ENCODE results near the gene SCRN2.

GRCh38 chr17:46756435-46757287 lies 61.8 kb downstream of the WNT3 start:
- RRBS = no CpG with 5 or more reads among the region's 3 CpGs

DNA sequence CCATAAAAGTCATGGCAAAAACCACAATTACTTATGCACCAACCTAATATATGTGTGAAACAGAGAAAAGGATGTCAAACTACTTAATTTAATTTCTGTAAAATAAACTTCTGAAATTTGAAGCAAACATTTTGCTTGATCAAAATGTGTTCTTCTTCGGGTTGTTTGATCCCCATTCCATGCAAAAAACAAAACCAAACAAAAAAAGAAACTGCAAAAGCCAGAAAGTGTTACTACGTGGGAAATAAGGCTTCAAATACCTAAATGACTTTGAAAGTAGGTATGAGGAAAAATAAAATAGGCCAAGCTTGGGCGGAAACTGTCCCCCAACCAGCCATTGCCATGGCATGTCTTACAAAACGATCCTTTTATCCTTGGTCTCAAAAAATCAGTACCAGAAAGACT lies 70.6 kb downstream of the CDC27 start:
- RRBS = no CpG with 5 or more reads among the region's 4 CpGs

GRCh38 chr17:47204002-47204546 lies 5.1 kb upstream of the MYL4 start:
- RRBS = no CpG with 5 or more reads among the region's 5 CpGs

DNA sequence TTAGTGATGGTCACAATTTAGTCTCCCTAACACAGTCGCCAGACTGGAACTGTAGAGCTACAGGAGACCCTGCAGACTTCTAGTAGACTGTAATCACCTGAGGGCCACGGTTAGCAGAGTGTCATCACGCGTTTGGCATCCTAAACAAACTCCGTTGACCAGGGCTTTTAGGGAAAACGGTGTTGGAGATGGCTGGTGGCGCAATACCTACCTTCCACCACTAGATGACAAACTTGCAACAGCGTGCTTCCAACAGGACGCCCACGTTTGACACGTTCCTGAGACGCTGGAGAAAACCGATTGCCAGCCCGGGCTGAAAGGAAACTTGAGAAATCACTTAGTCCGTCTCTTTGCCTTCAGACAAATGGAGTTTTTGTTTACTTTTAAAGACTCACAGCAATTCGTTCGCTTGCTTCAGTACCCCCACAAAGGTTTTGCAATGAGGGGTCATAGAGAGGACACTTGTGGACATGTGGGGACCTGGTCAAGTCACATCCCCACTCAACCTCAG lies 20.6 kb downstream of the MYL4 start:
- RRBS = no CpG with 5 or more reads among the region's 17 CpGs

GRCh38 chr17:47305682-47305955 lies 18.1 kb upstream of the EFCAB13 start:
- RRBS = no CpG with 5 or more reads among the region's 2 CpGs

- RRBS = no CpG with 5 or more reads among the region's 2 CpGs
Measured at GRCh38 chr17:47312206-47312763, 11.5 kb upstream of the EFCAB13 start.

- RRBS = no CpG with 5 or more reads among the region's 16 CpGs
Measured at GRCh38 chr17:47438119-47439413, 92.3 kb upstream of the NPEPPS start.

GRCh38 chr17:47491514-47492095 lies 39.3 kb upstream of the NPEPPS start:
- RRBS = no CpG with 5 or more reads among the region's 23 CpGs

- RRBS = no CpG with 5 or more reads among the region's 1 CpG
Measured at GRCh38 chr17:47658260-47658792, 8.6 kb downstream of the KPNB1 start.

GRCh38 chr17:47676833-47677421 lies 17.0 kb upstream of the TBKBP1 start:
- RRBS = no CpG with 5 or more reads among the region's 16 CpGs

DNA sequence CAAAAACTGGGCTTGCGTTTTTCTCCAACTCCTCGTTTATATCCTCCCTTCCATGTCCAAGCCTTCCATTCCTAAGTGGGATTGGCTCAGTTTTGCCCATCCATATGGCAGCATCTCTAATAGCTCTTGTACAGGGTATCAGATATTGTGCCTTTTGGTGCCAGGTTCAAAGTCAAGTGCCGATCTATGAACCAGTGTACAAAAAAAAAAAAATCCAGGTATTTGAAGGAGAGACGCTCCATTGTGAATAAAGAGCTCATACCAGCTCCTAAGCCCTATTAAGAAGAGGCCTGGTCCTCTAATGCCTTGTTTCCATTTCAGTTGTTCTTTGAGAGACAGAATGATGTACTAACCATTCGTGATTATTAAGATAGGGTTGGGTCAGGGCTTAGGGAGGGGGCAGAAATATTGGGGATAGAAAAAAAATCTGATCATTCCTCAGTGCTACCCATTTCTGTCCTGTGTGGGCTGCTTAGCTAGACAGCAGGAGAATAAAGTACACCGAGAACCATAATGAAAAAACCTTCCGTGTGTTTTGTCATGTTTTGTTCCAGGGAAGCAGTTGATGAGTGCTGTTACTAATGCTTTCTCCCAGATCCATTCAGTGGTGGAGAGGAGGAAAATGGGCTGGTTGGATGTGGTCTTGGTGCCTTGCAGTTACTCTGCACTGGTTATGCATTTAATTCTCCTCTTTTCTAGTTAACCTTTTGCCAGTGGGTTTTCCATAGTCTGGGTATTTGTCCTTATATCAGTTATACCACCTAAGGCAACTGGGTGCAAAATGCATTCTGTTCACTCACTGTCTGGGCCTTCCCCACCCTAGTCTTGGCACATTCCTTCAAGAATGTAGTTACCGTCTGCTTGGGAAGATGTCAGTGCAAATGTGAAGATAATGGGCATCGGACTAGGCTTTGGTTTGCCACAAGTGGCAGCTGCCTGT lies 9.5 kb upstream of the TBKBP1 start:
- RRBS = no CpG with 5 or more reads among the region's 9 CpGs

- RRBS = 3% methylated on average over 18 of the region's 63 CpGs
Measured at GRCh38 chr17:47840505-47841623, at the start of gene SCRN2. Gene SCRN2, minus strand, starts transcription at chr17:47841273.

DNA sequence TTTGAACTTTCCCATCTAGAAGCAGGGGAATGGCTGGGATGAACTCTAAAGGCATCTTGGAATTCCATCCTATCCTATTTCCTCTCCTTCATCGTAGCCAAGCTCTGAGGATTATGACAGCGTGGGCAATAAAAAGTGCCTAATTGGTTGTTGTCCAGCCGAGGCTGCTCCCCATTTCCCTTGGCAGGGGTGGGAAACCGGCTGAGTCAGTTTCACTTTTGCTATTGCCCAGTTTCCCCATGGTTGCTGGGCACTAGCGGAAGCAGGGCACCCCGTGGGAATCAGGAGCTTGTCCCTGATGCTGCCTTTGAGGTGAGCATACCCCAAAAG lies 13.8 kb upstream of the SP2 start:
- RRBS = no CpG with 5 or more reads among the region's 6 CpGs

GRCh38 chr17:47894962-47895957 lies 776 bp upstream of the SP2 start:
- RRBS = 0% methylated on average over 3 of the region's 33 CpGs

GRCh38 chr17:47948486-47949066 lies 7.2 kb downstream of the PNPO start:
- RRBS = no CpG with 5 or more reads among the region's 4 CpGs

DNA sequence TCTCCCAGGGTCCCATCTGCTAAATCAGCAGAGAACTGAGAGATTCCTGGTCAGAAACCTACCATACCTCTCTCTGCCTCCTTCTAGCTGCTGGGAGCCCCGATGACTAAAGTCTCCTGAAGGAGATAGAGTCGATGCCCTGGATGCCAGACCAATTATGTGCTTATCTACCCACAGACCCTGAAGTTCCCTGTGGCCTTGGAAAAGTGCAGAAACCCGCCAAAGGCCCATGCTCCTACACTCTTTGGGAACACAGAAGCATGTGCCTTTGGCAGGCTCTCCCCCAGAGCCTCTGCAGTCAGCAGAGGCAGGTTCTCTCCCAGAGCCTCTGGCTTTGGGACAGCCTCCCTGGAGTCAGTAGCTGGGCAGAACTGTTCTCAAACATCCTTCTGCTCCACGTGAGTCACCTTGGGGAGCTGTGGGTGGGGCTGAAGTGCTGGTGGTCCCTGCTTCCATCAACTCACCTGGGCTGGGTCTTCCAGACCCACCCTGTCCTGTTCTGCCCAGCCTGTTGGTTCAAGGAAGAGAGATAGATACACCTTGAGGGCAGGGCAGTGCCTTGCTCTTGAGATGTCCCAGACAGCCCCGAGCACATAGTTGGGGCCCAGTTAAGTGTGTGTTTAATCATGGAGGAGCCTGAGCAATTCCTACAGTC lies 3.3 kb upstream of the CDK5RAP3 start:
- RRBS = no CpG with 5 or more reads among the region's 5 CpGs

GRCh38 chr17:48052885-48053146 lies 4.7 kb downstream of the NFE2L1 start:
- RRBS = no CpG with 5 or more reads among the region's 2 CpGs

DNA sequence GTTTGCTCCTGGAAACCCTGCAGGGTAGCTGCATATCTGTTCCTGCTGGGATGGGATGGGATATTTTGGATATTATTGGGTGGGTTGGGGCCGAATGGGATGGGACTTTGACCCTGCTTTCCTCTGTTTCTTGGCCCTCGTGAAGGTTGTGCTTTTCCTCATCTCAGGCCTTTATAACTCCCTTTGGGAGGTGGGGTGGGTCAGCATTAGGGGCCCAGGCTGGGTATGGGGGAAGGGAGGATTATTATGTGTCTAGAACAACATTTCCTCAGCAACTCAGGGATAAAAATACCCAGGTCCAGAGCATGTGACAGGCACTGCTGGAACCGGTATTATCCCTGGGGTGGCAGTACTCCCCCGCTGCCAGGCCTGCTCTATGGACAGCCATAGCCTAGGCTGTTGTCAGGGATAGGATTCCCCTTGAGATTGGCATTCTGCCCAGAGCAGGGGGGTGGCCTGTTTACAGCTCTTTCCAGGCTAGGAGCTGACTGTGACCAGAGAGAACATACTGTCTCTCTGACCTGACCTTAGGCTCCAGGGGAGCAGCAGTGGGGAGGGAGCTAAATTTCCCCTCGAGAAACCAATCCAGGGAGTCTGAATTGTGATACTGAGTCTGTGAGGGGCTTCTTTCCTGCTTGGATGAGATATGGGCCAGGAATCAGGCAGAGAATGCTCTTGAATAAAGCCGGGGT lies 5.1 kb downstream of the NFE2L1 start:
- RRBS = no CpG with 5 or more reads among the region's 6 CpGs

DNA sequence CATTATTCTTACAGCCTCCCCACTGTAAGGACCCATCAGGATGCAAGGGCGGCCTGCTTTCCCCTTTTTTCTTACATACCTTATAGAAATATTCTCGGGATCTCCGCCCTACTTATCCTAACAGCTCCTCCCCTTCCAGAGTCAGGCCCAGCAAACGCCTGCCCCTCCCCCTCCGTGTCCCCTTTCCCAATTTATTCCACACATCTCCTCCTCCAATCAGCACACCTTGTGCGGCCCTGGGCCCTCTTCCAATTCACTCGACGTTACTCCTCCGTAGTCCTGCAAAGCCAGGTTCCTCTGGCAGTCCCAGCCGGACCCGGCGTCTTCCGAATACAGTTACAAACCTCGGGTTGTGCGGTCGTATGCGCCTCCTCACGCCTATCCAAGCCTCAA lies 752 bp downstream of the CBX1 start:
- RRBS = no CpG with 5 or more reads among the region's 18 CpGs

Data from AG08470 (cell line).